Metastatic Breast Carcinoma in the Brain (tissue), 10 donors: ENCODE measurements around the genes OBSCN and H2AC25.

DNA sequence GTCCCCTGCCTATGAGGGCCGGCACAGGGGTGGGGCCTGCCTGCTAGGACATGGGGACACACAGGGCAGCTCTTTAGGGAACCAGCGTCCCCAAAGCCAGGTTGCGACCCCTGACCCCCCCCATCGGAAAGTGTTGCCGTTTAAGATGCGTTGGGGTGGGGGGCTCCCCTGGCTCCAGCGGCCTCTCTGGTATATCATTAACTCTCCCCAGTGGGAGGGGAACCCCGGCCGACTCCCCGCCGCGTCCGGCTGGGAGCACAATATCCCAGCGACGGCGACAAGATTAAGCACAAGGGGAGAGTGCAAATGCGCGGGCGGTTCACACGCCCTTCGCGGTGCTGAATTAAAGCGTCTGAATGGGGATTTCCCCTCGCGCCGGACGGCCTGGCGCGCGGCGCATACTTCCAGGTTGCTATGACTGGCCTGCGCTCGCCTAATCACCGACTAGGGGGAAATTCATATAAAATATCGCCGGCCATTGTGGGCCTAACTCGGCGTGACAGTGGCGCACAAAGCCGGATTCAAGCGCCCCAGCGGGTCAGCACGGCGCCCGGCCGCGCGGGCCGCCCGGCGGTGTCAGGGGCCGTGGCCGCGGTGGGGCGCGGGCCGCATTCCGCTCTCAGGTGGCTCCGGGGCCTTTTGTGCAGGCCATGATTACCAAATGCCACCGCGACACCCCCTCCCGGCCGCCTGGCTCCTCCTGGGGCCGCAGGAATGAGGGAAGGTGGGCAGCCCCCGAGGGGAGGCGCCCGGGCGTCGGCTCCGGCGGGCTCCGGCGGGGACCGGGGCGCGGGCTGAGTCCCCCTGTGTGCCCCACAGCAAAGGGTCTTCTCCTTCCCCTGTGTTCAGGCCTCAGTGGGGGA is 30.9 kb downstream of the WNT3A start:
- PRO-cap, 10 experiments, result peak in 1 of 10 experiments; most common plus-strand start position 489 of the sequence (in 1)

GRCh38 chr1:228098342-228099330 is 4.5 kb downstream of the C1orf35 start:
- PRO-cap, 10 experiments, result no peak in any of the 10 experiments

GRCh38 chr1:228106380-228107021 is 2.6 kb downstream of the MRPL55 start:
- PRO-cap, 10 experiments, result no peak in any of the 10 experiments

- PRO-cap, 10 experiments, result no peak in any of the 10 experiments
These were observed 3.2 kb upstream of the GJC2 start for GRCh38 chr1:228146400-228147059.

DNA sequence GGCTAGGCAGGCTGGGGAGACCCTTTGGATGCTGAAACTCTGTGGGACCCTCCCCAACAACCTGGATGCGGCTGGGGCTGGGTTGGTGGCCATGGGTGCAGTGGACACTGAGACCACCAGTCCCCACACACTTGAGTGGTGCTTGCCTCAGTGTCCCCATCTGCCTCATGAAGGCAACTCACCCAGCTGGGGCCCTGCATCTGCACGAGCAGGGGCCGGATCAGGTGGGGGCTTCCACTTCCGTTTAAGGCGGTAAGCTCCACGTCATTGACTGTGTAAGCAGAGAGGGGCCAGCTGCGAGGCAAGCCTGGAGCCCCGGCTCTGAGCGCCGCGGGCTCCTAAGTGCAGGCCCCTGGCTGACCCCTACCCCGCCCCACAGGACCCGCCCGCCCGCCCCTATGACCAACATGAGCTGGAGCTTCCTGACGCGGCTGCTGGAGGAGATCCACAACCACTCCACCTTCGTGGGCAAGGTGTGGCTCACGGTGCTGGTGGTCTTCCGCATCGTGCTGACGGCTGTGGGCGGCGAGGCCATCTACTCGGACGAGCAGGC is 7.7 kb downstream of the GJC2 start:
- PRO-cap, 10 experiments, result no peak in any of the 10 experiments

DNA sequence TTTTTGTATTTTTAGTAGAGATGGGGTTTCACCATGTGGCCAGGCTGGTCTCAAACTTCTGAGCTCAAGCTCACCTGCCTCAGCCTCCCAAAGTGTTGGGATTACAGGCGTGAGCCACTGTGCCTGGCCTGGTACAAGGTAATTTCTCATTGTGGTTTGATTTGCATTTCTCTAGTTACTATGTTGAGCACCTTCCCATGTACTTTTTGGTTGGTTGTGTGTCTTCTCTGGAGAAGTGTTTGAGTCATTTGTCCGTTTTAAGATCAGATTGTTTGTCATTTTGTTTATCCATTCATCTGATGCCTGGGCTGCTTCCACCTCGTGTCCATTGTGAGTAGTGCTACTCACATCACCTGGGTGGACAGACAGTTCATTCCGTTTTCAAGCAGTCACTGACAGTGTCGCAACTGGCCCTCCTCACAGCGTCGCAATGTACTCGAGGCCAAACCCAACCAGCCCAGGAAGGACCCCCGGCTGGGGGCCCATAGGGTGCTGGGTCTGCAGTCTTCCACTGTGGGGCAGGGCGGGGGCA is 16.2 kb upstream of the OBSCN start:
- PRO-cap, 10 experiments, result no peak in any of the 10 experiments

- PRO-cap, 10 experiments, result peak in 1 of 10 experiments; most common plus-strand start chr1:228208044 (in 1)
These were observed at the start of gene OBSCN for GRCh38 chr1:228207538-228208337. Gene OBSCN, plus strand, starts transcription at chr1:228208044.

GRCh38 chr1:228213066-228214264 is 5.6 kb downstream of the OBSCN start:
- PRO-cap, 10 experiments, result peak in 9 of 10 experiments; most common plus-strand start chr1:228213673 (in 3); most common minus-strand start chr1:228213631 (in 7)

DNA sequence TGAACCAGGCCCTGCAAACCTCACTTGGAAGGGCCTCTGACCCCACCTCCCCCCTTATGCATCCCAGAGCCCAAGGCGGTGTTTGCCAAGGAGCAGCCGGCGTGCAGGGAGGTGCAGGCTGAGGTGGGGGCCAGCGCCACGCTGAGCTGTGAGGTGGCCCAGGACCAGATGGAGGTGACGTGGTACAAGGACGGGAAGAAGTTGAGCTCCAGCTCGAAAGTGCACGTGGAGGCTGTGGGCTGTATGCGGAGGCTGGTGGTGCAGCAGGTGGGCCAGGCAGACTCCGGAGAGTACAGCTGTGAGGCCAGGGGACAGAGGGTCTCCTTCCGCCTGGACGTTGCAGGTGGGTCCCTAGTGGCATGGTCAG is 11.4 kb downstream of the OBSCN start:
- PRO-cap, 10 experiments, result no peak in any of the 10 experiments

DNA sequence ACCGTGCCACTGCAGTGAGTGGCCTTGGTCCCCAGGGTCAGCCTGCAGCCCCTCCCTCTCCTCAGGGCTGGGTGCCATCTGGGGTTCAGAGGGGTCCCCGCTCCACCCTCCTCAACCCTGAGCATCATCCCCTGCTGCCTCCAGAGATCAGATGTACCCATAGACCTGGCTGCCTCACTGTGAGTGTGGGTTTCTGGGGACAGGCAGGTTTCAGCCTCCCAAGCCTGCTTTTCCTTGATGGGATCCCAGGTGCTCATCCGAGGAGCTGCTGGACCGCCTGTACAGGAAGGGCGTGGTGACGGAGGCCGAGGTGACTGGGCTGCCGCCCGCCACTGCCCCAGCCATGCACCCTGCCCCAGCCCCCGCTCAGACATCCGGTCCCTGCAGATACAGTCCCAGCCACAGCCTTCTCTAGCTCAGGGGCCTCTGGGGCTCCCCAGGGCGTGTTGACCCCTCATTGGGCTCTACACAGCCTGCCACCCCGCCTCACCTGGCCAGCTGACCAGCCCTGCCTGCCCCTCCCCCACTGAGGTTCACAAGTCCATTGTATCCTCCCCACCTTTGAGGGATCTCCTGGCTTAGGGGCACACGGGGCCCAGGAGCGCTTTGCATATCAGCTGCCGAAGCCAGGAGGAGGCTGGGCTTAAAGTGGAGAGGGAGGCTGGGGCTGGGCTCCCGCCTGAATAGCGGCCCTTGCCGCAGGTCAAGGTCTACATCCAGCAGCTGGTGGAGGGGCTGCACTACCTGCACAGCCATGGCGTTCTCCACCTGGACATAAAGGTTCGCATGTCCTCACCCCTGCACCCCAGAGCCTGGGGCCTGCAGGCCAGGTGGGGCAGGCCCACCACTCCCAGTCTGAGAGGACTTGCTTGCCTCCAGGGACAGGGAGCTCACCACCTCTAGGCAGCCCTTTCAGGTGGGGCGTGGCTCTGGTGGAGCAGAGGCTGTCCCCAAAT is 38.7 kb downstream of the TRIM11 start:
- PRO-cap, 10 experiments, result no peak in any of the 10 experiments

DNA sequence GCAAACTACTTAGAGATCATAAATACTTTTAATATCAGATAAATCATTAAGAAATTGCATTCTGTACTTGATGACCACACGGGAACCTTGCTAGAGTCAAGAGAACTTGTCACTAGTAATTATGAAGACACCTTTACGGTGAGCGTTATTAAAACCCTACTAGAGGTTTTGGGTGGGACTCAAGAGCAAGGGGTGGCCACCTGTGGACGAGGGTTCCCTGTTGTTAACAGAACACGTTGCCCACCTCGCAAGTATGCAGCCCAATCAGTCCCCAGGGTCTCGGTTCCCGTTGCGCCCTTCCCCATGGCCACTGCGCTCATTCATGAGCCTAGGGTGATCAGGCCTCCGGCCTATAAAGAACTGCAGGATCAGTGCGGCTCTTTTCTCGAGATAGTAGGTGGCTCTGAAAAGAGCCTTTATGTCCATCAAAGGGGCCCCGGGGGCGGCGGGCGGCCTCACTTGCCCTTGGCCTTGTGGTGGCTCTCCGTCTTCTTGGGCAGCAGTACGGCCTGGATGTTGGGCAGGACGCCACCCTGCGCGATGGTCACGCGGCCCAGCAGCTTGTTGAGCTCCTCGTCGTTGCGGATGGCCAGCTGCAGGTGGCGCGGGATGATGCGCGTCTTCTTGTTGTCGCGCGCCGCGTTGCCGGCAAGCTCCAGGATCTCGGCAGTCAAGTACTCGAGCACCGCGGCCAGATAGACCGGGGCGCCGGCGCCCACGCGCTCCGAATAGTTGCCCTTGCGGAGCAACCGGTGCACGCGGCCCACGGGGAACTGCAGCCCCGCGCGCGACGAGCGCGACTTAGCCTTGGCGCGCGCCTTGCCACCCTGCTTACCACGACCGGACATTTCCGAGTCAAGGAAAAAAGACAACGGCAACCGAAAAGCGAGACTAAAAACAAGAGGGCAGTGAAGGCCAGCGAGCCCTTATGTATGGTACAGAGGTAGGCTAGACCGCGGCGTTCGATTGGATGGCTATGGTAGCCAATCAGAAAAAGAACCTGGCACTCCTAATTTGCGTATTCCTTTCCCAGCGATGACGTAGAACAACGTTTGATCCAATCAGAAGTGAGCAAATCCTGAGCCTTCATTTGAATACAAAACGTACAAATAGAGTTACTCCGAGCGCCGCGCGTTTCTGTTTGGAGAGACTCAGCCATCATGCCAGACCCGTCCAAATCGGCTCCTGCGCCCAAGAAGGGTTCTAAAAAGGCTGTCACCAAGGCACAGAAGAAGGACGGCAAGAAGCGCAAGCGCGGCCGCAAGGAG is at the start of gene H2AC25:
Gene H2AC25, minus strand, starts transcription at position 904 of the 1,268 bp plus-strand sequence.
- PRO-cap, 10 experiments, result peak in 10 of 10 experiments; most common plus-strand start position 1,134 of the sequence (in 9); most common minus-strand start position 899 of the sequence (in 10)

- PRO-cap, 10 experiments, result no peak in any of the 10 experiments
These were observed 6.8 kb downstream of the RNF187 start for GRCh38 chr1:228493770-228494525.

- PRO-cap, 10 experiments, result peak in 10 of 10 experiments; most common plus-strand start chr1:228647756 (in 4); most common minus-strand start chr1:228647692 (in 10)
These were observed 87.5 kb upstream of the RHOU start for GRCh38 chr1:228647374-228648606.

- PRO-cap, 10 experiments, result peak in 1 of 10 experiments; most common plus-strand start chr1:228809984 (in 1); most common minus-strand start chr1:228809720 (in 1)
These were observed 74.2 kb downstream of the RHOU start for GRCh38 chr1:228809369-228810054.

DNA sequence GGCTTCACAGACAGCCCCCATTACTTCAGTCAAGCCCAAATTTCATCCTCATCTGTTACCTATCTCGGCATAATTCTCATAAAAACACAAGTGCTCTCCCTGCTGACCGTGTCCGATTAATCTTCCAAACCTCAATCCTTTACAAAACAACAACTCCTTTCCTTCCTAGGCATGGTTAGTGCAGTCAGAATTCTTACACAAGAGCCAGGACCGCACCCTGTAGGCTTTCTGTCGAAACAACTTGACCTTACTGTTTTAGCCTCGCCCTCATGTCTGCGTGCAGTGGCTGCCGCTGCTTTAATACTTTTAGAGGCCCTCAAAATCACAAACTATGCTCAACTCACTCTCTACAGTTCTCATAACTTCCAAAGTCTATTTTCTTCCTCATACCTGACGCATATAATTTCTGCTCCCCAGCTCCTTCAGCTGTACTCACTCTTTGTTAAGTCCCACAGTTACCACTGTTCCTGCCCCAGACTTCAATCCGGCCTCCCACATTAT is 214.4 kb downstream of the RHOU start:
- PRO-cap, 10 experiments, result peak in 1 of 10 experiments; most common minus-strand start position 118 of the sequence (in 1)

DNA sequence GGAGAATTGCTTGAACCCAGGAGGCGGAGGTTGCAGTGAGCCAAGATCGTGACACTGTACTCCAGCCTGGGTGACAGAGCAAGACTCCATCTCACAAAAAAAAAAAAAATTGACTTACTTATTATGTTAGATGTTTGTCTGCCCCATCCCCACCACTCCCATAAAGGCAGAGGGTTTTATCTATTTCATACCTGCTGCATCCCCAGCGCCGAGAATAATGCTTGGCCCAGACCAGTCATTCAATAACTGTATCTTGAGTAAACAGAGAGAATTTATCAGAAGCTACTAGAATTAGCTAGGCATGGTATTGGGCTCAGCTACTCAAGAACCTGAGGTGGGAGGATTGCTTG is 179.6 kb upstream of the RAB4A start:
- PRO-cap, 10 experiments, result peak in 2 of 10 experiments; most common minus-strand start position 216 of the sequence (in 1)

DNA sequence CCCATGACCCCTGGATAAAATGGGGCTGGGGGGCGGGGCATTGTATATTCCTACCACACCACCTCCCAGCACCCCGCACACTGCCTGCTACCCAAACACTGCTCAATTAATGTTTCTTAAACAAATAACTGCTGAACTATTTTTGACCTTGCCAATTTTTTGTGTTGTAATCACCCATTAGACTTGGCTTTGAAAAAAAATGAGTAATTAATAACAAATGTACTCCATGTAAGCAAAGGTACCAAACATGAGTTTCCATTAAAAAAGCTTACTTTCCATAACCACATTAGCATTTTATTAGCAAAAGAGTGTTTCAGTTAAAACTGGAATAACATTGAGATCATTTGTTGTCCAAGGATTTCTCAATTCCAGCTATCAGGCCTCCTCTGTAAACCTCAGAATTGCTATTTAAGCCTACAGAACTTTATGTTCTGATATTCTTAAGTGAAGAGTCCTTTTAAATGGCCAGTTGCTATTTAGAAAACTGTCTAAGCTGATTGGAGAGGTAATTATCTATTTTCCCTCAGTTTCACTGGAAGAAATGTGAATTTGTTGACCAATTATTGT is 167.9 kb upstream of the RAB4A start:
- PRO-cap, 10 experiments, result no peak in any of the 10 experiments

GRCh38 chr1:229165335-229165838 is 105.5 kb upstream of the RAB4A start:
- PRO-cap, 10 experiments, result peak in 2 of 10 experiments; most common minus-strand start chr1:229165500 (in 2)

- PRO-cap, 10 experiments, result peak in 1 of 10 experiments; most common plus-strand start chr1:229172198 (in 1); most common minus-strand start chr1:229172043 (in 1)
These were observed 99.0 kb upstream of the RAB4A start for GRCh38 chr1:229171954-229172329.

DNA sequence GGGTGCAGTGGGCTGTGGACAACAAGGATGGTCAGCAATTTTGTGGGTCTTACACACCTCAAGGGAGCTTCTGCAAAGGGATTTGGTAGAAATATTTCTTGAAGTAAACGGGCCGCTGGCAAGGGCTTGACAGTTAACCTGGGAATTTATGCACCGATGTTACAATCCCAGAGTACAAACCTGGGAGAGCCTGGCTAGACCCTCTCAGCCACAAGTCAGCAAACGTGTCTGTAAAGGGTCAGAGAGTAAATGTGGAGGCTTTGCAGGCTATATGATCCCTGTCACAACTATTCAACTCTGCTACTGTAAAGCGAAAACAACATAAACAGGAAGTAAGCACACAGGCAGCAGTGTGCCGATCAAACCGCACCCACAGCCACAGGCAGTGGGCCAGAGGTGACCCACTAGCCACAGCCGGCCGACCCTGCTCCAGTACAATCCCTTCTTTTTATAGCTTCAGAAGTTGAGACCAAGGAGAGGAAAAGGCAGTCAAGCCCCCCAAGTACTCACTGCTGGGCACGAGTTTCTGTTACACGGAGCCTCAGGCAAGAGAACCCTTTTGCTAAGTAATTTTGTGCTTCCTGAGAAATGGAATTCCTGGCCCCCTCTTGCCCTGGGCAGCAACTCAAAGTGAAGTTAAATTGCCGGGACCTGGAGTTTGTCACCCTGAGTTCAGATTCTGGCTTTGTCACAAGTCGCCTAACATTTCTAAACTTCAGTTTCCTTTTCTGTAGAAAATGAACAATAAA is 71.0 kb upstream of the RAB4A start:
- PRO-cap, 10 experiments, result peak in 2 of 10 experiments; most common plus-strand start position 350 of the sequence (in 1); most common minus-strand start position 307 of the sequence (in 1)